Cerebellum (tissue), 5 donors: ENCODE results near the gene WDR11.

- PRO-cap, 3 experiments = no peak in any of the 3 experiments
- RAMPAGE, long total RNA = no peak
Measured at GRCh38 chr10:119211078-119211457, 3.7 kb downstream of the GRK5 start.

GRCh38 chr10:119243328-119243886 is 36.0 kb downstream of the GRK5 start:
- PRO-cap, 3 experiments = no peak in any of the 3 experiments
- RAMPAGE, long total RNA = no peak

DNA sequence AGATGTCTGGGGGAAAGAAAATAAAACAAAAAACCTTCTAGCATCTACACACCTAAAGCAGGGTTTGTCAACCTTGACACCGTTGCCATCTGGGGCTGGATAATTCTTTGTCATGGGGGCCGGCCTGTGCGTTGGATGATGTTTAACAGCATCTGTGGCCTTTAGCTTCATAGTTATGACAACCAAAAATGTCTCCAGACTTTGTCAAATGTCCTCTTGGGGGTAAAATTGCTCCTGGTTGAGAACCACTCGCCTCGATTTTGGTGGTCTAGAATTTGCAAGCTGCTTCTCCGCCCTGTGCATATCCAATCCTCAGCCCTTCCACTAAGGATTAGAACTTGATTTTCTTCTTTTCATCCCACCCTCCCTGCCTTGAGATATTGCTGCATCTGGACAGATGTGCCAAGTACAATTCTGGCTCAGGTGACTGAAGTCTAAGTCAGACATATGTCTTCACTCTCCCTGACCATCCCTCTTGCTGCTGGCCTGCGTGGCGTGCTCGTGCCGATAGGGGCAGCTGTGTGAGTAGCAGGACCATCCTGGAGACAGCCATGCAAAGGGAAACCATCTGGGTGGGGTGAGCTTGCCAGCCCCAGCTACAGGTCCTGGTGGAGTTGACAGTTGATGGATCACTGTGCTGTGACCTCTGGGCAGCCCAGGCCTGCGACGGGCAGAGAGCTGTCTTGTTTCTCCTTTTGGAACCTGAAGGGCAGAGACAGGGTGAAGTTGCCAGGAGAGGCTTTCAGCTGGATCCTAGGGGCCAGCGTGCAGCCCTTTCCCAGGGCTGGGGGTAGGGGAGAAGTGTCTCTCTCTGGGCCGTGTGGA is 44.5 kb downstream of the GRK5 start:
- PRO-cap, 3 experiments = no peak in any of the 3 experiments
- RAMPAGE, long total RNA = no peak

- PRO-cap, 3 experiments = no peak in any of the 3 experiments
- RAMPAGE, long total RNA = no peak
Measured at GRCh38 chr10:119360610-119361337, 153.4 kb downstream of the GRK5 start.

DNA sequence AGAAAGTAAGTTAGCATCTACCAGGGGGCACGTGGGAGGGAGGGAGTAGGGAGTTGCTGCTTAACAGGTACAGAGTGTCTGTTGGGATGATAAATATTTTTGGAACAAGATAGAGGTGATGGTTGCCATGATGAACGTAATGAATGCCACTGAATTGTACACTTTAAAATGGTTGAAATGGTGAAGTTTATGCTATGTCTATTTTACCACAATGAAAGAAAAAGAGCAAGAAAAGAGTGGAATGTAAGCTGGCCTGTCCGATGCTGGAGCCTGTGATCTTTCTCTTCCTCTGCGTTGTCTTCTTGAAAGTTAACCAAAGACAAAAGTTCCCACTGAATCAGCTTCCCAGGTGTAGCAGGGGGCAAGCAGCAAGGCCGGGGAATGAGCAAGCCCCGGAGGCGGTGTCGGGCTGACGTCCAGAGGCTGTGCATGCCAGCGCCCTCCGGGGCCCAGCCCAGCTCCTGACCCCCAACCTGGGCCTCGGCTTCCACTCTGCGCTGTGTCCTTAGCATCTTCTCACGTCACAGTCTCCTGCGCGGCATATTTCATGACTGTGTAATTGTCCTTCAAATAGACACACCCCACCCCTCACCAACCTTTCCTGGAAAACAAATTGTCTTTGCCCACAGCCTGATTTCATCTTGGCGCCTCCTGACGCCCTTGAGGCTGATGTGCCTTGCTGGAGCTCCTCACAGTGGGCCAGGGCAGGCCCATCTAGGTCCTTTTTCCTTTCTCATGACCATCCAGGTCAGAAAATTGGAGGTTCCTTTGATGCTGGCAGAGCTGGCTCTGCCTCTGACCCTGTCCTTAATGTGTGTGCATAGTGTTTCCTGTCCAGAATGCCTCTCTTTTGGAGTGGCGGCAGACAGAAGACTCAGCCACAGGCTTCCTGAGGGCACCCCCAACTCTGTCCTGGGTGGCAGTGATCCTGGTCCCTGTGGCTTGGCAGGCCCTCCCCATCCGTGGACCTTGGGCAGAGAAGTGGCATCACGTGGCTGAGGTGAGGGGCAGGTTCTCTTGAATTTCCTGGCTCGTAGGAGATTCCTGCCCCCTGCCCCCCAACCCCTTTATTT is 133.5 kb downstream of the RGS10 start:
- PRO-cap, 3 experiments = no peak in any of the 3 experiments
- RAMPAGE, long total RNA = no peak

GRCh38 chr10:119443254-119443978 is 99.1 kb downstream of the RGS10 start:
- PRO-cap, 3 experiments = no peak in any of the 3 experiments
- RAMPAGE, long total RNA = no peak

DNA sequence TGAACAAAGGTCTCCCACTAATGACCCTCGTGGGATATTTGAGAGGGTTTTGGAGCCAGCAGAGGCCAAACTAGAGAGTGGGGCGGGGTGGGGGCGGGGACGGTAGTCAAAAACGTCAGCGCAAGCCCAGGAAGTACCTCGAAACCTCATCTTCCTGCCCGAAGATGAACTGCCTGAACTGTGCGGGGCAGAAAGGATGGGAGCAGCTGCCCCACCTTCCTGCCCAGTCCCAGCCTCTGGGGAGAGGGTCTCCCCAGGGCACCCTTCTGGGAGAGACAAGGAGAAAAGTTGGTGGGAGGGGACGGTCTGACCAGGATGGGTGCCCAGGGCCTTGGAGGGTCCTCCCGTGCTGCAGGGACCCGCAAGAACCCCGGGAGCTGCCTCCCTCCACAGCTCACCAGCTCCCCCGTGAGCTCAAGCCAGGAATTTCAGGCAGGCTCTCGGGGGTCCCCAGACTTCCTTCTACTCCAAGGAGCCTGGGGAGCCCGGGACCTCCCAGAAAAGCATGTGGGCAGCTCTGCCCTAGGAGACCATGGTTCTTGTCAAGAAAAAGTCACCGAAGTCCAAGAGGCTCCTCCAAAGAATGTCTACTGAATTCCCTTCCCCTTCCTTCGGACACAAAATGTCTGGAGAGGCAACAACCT is 52.9 kb downstream of the RGS10 start:
- PRO-cap, 3 experiments = no peak in any of the 3 experiments
- RAMPAGE, long total RNA = no peak

- PRO-cap, 3 experiments = no peak in any of the 3 experiments
- RAMPAGE, long total RNA = no peak
Measured at GRCh38 chr10:119536062-119537121, 6.1 kb downstream of the RGS10 start.

- PRO-cap, 3 experiments = no peak in any of the 3 experiments
- RAMPAGE, long total RNA = no peak
Measured at GRCh38 chr10:119541941-119542058, 719 bp downstream of the RGS10 start.

GRCh38 chr10:119544348-119544616 is 1.8 kb upstream of the RGS10 start:
- PRO-cap, 3 experiments = no peak in any of the 3 experiments
- RAMPAGE, long total RNA = no peak

GRCh38 chr10:119585260-119586365 is 11.2 kb downstream of the TIAL1 start:
- PRO-cap, 3 experiments = no peak in any of the 3 experiments
- RAMPAGE, long total RNA = no peak

- PRO-cap, 3 experiments = peak in 3 of 3 experiments; most common minus-strand start chr10:119651209 (in 3)
- RAMPAGE, long total RNA = no peak
Measured at GRCh38 chr10:119650737-119651324, 349 bp upstream of the BAG3 start.

DNA sequence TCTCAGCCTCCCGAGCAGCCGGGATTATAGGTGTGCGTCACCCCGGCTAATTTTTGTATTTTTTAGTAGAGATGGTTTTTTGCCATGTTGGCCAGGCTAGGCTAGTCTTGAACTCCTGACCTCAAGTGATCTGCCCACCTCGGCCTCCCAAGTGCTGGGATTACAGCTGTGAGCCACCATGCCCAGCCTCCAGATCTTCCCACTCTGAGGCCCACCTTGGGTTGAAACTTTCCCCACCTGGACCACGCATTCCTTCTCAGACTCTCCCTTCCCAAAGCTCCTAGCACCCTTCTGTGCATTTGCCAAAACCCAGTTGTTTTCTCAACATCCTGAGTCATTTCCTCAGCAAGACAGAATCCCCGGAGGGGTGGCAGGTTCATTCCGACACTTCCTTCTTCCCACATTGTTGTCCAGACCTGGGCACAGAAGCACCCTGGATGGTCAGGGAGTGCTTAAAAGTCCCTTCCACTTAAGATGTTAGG is 28.8 kb downstream of the BAG3 start:
- PRO-cap, 3 experiments = no peak in any of the 3 experiments
- RAMPAGE, long total RNA = no peak

DNA sequence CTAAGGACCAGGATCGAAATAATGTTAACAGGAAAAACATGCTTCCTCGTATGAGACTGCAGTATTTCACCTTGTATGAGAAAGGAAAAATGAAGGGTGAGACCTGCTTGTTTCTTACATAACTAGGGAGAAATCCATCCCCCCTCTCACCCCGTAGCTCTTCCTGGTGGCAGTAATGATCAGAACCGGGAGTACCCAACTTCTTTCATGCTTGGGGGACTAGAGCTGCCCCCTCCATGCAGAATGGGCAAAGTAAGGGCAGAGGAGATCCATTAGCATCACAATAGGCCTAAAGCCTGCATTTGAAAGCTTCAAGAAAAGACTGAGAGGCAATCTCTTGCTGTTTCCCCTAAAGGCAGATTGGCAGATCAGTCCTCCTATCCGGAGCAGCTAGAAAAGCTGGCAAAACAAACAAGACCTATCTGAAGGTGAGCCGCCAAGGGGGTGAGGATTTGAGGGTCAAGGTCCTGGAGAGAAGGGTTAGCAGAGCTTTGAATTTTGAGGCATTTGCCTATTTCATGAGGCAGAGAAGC is 36.1 kb downstream of the BAG3 start:
- PRO-cap, 3 experiments = no peak in any of the 3 experiments
- RAMPAGE, long total RNA = no peak

- PRO-cap, 3 experiments = no peak in any of the 3 experiments
- RAMPAGE, long total RNA = no peak
Measured at GRCh38 chr10:119806092-119806598, 66.5 kb downstream of the MCMBP start.

DNA sequence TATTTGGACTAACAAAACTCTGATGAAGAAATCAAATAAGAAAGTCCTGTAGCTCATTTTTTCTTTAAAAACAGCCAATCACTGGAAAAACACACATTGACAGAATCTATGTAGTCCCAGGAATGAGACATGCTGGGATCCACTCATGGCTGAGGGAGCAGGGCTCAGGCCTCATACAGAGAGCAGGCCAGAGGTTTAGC is 13.0 kb upstream of the WDR11 start:
- PRO-cap, 3 experiments = no peak in any of the 3 experiments
- RAMPAGE, long total RNA = no peak

DNA sequence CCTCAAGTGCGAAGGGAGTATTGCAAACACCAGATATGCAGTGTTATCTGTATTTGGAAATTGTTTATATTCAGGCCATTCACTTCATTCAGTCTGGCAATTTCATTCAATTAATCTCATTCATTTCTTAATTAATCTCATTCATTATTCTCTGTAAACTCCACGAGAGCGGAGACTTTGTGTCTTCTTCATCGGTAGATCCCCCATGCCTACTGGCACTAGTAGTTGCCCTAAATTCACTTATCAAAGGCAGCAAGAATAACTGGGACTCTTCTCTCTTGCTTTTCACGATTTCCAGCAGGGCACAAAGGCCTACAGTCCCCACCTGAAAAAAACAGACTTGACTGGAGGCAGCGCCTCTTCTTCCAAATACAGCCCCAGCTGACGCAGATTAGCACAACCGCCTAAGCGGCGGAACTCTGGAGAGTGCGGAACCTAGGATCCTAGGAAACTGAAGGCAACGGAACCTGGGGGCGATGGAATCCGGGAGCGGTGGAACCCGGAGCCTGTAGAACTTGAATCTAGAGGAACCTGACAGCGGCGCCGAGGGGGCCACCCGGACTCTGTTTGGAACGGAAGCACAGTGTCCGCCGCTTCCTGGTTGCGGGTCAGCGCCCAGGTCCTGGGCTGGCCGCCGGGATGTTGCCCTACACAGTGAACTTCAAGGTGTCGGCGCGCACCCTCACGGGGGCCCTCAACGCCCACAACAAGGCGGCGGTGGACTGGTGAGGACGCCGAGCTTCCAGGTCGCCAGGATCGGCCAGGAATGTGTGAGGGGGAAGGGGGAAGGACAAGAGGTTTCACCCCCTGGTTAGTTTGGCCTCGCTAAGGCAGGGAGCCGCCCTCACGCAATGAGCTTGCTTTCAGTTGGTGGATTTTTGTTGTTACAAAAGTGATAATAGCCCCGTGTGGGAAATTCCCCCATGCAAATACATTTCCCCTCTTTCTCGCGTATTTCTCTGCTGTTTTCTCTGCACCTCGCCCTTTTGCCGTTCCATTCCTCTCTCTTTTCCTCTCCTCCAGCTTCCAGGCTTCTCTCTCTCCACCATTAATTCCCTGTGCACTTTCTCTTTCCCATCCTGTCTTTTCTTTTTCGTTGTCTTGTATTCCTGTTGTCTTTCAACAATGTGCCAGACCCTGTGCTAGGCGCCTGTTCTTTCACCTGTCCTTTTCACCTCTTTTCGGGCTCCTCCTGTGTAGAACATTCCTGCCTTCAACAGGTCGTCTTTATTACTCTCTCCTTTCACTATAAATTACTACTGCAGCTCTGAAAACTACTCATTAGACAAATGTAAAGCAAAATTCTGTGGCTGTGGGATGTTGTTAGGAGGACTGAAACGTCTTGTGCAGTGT is at the start of gene WDR11:
WDR11 (plus strand) TSS at position 581 of the 1,353 bp plus-strand sequence.
- PRO-cap, 3 experiments = peak in 3 of 3 experiments; most common plus-strand start position 611 of the sequence (in 2); most common minus-strand start position 393 of the sequence (in 2)
- RAMPAGE, long total RNA = no peak

DNA sequence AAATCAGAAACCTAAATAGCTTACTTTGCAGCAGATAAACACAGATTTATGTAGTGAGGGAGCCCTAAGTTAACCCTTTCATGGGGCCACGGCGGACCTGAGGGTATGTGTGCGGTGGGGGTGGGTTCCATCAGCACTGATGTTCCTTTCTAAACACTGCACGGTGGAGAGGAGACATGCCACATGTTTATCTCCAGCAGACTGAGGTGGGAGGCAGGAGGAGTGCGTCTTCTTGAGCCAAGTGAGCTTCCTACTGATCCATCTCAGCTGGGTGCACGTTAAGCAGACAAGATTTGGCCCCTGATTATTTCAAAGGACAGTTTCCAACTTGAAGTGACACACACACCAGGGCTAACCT is 127.6 kb downstream of the WDR11 start:
- PRO-cap, 3 experiments = no peak in any of the 3 experiments
- RAMPAGE, long total RNA = no peak

DNA sequence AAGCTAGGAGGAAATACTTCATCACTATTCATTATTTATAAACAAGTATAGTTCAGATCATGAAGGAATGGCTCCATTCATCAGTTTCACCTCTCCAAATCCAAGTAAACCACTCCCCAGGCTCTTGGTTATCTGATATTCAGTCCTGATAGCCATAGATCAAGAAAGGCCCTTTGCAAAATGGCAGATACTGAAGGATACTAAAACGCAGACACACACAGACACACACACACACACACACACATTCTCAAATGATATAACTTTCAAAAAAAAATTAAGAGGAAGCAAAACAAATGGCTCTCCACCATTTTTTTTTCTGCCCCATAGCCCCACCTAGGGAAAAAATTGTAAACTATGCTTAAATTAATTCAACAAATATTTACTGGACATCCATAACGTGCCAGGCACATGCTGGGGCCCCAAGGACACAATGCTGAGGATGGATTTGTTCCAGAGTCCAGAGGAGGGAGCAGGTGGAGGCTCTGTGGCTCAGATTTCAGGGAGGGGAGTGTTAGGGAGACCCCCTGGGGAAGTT is 261.3 kb downstream of the WDR11 start:
- PRO-cap, 3 experiments = no peak in any of the 3 experiments
- RAMPAGE, long total RNA = no peak

DNA sequence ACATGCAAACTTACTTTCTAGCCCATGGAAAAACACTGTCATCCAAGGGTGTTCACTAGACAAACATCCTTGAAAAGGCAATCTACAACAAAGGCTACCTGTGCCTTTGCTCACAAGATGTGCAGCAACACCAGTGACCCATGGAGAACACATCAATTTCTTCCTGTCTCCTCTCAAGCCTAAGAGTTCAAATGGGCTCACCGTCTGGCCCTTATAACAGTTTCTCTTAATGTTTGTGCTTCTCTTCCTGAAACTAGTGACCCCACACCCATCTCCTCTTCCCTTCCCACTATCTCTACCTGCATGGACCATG is 179.5 kb downstream of the FGFR2 start:
- PRO-cap, 3 experiments = no peak in any of the 3 experiments
- RAMPAGE, long total RNA = no peak